Tongue (tissue), 2 donors: ENCODE measurements around the genes PCIF1, SLC13A3 and SLC2A10.

DNA sequence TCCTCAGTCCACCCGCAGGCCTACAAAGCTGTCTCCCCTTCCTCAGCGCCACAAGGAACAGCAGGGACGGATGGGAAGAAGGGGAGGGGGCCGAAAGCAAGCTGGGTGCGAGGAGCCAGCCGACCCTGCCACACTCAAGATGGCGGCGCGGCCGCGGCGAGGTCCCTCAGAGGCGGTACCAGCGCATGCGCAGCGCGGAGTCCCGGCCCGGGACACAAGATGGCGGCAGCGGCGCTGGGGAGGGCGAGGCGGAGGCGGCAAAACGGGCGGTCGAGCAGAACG, at the start of gene PCIF1:
Gene PCIF1, plus strand, starts transcription at position 195 of the 282 bp plus-strand sequence.
- RAMPAGE, long total RNA, result start-site peak on the plus strand centred at position 206 of the sequence, 9 bp wide, 98 and 65 reads in 2 replicates

DNA sequence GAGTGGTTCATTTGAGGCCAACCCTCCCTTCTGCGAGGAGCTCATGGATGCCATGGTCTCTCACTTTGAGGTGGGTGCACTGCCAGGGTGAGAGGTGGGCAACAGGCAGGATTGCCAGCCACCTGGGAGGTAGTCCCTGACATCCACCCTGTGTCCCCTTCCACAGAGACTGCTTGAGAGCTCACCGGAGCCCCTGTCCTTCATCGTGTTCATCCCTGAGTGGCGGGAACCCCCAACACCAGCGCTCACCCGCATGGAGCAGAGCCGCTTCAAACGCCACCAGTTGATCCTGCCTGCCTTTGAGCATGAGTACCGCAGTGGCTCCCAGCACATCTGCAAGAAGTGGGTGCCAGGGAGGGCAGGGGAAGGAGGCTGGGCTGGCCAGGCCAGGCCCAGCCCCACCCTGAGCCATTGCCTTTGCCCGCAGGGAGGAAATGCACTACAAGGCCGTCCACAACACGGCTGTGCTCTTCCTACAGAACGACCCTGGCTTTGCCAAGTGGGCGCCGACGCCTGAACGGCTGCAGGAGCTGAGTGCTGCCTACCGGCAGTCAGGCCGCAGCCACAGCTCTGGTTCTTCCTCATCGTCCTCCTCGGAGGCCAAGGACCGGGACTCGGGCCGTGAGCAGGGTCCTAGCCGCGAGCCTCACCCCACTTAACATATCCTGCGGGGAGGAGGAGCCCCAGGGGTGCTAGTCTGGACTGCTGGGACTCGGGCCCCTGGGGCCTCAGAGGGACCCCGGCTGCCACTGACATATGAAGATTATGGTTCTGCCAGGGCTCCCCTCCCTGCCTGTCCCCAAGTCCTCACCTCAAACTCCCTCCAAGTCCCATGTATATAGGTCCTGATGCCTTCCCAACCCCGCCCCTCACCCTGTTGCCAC, 12.9 kb downstream of the PCIF1 start:
- RAMPAGE, long total RNA, result no peak

DNA sequence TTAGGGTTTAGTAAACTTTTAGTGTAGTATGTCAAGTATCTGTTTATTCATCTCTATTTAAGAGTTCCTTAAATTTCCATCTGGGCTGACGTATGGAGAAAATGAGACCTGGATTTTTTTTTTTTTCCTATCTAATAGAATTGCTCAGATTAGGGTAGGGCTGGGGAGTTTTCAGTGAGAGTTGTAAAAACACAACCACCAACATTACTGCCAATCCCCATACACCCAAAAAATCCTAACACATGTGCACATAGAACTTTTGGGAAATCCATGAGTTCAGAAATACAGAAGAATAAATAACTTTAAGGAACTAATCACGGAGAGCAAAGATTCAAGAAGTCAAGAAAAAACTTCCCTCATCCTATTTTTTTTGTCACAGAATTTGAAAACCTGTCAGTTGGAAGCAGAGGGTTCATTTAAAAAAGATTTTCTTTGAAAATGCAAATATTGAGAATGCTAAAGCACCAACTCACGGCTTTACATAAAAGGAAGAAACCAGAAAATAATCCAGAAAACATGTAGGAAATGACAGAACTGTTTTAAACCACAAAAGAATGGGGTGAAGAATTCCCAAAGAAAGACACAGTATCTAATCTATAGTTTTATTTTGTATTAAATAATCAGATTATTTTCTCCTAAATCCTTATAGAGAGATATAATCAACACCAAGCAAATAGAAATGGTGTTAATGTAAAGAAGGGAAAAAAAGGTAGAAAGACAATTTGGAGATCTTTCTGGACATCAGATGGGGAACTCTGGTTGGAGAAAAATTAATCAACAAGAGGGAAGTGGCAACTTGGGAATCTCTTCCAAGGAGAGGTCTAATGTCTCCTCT, 7.9 kb downstream of the NCOA5 start:
- RAMPAGE, long total RNA, result no peak

GRCh38 chr20:46118484-46118916, 386 bp downstream of the CD40 start:
- RAMPAGE, long total RNA, result no peak

- RAMPAGE, long total RNA, result no peak
Observed at GRCh38 chr20:46118917-46119714, 1.0 kb downstream of the CD40 start.

- RAMPAGE, long total RNA, result no peak
Observed at GRCh38 chr20:46343551-46344087, 20.6 kb downstream of the SLC35C2 start.

- RAMPAGE, long total RNA, result no peak
Observed at GRCh38 chr20:46399050-46399942, 7.1 kb downstream of the ELMO2 start.

- RAMPAGE, long total RNA, result no peak
Observed at GRCh38 chr20:46406937-46407514, 611 bp upstream of the ELMO2 start.

- RAMPAGE, long total RNA, result no peak
Observed at GRCh38 chr20:46651029-46651803, at the start of gene SLC13A3. SLC13A3 (minus strand) TSS chr20:46651459.

GRCh38 chr20:46686614-46687257, 2.5 kb downstream of the TP53RK start:
- RAMPAGE, long total RNA, result no peak

- RAMPAGE, long total RNA, result no peak
Observed at GRCh38 chr20:46708178-46708621, 1.2 kb upstream of the SLC2A10 start.

- RAMPAGE, long total RNA, result no peak
Observed at GRCh38 chr20:46709447-46710422, at the start of gene SLC2A10. SLC2A10 (plus strand) TSS chr20:46709649.

- RAMPAGE, long total RNA, result no peak
Observed at GRCh38 chr20:46715055-46715809, 5.8 kb downstream of the SLC2A10 start.

DNA sequence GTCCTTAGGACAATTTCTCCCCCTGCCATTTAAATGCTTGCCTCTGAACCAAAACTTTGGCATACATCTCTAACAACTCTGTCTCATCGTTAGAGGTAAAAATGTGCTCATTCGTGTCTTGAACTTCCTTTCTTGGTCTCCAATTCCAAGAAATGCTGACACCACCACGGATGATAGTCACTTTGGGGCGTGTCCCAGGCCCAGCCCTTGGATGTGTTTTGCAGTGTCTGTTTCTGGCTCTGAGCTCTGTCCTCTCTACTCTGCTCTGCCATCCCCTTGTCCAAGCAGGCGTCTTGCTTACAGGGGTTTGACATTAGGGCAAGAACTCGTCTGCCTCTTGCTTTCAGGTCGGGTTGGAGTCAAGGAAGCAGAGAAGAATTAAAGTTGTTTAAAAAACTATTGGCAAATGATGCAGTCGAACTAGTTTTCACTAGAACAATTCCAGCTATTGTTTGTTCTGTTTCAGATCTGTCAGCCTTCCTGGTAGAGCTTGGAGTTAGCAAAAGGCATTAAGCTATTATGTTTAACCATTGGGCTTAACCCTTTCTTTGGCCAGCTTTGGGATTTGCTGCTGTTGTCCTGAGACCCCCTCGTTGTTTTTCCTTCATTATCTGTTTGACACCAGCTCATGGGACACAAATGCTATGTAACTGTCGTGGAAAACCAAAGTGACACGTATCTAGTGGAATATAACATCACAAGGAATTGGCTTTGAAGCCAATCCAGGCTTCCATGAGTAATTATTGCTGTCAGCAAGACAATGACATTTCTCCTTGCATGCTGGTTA, 95.8 kb downstream of the EYA2 start:
- RAMPAGE, long total RNA, result no peak

DNA sequence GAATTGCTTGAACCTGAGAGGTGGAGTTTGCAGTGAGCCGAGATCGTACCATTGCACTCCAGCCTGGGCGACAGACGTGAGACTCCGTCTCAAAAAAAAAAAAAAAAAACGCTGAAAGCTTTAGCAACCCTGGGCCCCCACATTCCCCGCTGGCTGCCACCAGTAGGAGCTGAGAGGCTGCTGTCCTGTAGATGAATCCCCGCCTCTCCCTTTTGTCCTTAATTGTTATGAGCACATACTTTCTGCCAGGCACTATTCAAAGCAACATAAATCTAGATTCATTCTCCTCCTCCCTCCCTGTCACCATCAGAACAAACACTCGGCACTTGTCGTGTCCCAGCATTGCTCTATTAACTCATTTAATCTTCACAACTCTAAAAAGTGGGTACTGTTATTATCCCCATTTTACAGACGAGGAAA, 97.2 kb downstream of the EYA2 start:
- RAMPAGE, long total RNA, result no peak

DNA sequence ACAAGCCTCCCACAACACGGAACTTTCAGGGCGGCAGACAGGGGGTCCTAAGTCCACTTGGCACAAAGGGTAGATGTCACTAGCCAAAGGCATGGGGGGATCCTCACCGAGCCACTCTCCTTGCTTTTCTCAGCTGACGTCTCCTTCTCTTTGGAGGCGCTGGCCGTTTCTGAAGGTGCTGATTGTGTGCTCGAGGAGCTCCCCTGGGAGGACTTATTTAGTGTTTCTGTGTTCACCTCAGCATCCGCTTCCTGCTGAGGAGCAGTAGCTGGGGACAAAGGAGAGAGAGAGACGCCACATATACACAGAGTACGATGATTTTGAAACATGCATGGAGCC, 135.3 kb downstream of the ZMYND8 start:
- RAMPAGE, long total RNA, result no peak

- RAMPAGE, long total RNA, result no peak
Observed at GRCh38 chr20:47280688-47281842, 75.4 kb downstream of the ZMYND8 start.

DNA sequence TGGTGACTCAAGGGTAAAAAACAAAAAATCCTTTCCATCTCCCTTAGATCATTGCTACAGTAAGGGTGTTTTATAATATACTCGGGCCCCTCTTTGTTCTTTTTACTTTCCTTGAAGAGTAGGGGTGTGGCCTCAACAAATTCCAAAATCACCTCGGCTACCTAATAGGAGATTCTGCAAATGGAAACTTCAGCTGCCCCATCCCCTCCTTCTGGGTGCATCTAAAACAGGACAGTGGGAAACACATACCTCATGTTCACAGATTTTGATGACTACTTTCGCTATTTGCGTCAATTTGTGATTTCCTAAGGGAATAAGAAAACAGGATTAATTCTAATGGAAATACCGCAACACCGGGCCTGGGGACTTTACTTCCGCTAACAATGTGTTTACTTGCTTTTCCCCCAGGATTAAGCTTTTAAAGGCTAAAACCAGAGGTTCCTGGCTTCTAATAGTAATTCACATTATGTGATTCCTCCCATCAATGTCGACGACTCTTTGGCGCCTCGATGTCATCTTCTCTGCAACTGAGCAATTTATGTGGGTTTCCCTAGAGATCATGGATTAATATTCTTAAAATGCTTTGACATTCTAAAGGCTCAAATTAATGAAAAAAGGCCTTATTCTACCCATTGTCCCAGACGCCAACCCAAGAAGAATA, 69.4 kb downstream of the ZMYND8 start:
- RAMPAGE, long total RNA, result no peak

DNA sequence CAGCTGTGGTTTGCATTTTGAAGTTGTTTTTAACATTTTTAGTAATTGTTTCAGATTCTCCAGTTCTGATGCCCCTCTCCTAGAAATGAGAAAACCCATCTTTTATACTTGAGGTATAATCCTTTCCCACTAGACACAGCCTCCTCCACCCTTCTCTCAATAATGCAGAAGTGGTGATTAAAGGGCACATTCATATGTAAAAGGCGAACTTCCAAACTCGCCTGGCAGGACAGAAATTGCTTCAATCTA, 37.2 kb downstream of the ZMYND8 start:
- RAMPAGE, long total RNA, result no peak

DNA sequence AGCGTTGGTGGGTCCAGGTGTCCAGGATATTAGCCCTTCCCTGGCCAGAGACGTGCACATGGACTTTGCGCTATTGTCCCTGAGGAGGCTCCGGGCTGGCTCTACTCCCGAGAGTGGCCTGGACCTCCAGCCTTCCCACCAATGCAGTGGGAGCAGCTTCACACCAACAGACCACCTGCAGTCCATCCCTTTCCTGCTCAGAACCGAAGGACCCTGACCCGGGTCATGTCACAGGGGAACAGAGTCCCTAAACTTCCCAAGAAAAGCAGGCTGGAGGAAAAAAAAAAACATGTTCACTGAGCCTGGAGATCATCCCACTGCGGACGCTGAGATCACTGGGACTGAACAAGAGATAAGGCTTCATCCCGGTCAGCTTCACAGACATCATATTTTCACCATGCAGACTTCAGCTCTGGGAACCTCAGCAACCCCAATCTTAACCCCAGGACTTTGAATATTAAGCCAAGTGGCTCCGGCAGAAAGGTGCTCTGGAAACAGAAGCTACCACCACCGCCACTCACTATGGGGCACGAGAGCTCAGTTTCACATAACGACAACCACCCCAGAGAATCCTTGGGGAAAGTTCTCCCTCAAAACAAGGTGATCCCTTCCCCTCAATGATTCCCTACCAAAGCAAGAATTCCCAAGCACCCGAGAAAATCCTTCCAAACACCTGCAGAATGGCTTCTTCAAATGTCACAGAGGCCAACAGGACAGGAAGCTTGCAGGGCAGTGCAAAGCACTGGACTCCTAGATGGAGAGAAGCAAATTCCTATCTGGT, 18.2 kb downstream of the ZMYND8 start:
- RAMPAGE, long total RNA, result no peak